NALM6 (cell line): ENCODE results near the genes RASA4 and UPK3BL1.

GRCh38 chr7:101299881-101300653 lies 21.5 kb downstream of the IFT22 start:
- PRO-cap: no peak

DNA sequence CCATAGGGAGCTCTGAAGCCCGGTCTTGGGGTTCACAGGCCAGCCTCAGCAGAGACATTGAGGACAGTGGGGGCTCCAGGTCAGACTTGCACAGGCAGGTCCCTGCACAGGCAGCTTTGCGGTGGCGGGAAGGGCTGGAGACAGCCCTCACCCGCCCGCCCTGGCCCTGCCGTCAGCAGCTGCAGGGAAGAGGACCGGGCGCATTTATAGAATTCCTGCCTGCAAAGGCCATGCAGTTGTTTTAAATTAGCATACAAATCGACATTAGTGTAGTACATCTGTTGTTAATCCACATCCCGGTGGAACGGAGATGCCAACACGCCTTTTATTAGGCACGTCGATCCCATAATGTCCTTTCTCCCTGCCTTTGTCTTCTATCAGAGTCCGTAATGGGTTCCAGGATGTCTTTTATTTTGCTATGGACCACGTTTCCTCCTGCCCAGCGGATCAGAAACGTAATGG lies 123.7 kb downstream of the COL26A1 start:
- PRO-cap: no peak

- PRO-cap: no peak
These were observed 11.5 kb downstream of the CUX1 start for GRCh38 chr7:101828777-101829399.

- PRO-cap: no peak
These were observed 15.6 kb downstream of the CUX1 start for GRCh38 chr7:101832861-101833526.

DNA sequence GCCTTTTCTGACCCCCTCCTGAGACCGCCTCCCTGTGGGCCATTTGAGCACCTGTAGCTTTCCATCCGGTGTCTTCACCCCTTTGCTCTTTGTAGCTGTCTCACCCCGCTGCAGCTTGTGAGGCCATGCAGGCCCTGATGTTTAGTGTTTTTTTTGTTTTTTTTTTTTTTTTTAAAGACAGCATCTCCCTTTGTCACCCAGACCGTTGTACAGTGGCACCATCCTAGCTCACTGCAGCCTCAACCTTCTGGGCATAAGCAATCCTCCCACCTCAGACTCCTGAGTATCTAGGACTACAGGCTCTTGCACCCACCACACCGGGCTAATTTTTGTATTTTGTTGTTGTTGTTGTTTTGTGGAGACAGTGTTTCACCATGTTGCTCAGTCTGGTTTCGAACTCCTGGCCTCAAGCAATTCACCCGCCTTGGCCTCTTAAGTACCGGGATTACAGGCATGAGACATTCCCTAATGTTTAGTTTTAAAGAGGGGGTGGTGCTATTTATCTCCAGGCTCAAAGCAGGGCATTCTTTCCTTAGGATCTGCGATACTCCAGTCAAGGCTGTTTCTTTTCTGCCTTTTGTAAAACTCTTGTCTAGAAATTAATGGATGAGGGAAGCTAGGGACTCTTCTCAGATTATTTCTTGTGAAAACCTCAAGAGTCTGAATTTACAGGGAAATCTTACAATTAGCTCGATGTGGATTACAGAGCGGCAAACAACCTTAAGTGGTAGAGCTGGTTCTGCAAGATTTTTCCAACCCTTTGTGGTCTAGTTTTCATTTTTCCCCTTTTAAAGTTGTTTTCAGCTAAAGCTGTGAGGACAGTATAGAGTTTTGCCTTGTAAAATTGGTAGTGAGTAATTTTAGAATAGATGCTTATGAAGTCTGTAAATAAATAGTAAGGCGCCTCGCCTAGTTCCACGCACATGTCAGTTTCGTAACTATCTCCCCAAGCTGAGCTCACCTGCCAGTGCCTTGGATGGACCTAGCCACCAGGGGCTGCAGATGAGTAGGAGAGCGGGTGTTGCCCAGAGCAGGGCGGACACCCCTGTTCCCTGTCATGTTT lies 52.9 kb downstream of the CUX1 start:
- PRO-cap: no peak

DNA sequence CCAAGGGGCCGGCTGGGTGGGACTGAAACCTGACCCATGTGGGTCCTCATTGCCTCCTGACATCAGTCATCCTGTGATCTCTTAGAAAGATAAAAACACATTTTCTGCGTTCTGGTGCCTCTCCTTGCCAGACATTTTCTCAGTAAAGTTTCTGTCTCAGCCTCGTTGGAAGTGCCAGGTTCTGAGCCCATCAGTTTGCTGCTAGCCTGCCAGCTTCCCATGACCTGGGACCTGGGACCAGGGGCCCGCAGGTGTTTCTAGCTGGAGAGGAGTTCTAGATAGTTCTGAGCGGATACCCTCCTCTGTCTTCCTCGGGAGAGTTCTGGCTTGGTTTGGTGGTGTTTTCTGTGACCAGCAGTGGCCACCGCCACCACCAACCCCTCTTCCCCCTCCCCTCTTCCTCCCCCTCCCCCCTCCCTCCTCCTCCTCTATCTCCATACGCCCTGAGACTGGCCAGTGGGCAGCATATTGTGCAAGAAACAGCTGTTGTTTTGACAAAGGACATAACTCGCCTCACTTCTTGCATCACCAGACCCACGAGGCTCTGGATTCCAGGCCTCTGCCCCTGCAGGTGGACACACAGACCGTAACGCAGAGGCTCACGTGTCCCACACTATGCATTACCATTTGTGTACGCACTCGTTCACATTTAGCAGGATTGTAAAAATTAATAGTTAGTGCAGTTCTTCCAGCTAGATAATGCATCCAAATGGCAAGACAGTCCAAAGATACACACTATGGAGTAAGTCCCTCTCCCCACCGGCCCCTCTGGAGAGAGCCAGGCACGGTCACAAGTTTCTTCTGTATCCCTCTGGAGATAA lies 94.6 kb downstream of the CUX1 start:
- PRO-cap: no peak

GRCh38 chr7:101947426-101948265 lies 130.2 kb downstream of the CUX1 start:
- PRO-cap: no peak

- PRO-cap: no peak
These were observed 231.7 kb downstream of the CUX1 start for GRCh38 chr7:102049029-102049524.

DNA sequence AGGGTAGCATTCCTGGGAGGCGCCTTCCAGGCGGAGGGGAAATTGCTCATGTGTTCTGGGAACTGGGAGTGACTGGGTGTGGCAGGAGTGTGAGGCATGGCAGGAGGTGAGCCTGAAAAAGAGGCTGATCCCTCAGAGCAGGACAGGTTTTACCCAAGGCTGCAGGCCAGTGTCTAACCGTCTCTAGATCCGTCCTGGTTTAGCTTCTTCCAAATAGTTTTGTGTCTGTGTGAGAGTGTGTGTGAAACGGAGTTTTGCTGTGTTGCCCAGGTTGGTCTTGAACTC lies 222.7 kb upstream of the SH2B2 start:
- PRO-cap: no peak

DNA sequence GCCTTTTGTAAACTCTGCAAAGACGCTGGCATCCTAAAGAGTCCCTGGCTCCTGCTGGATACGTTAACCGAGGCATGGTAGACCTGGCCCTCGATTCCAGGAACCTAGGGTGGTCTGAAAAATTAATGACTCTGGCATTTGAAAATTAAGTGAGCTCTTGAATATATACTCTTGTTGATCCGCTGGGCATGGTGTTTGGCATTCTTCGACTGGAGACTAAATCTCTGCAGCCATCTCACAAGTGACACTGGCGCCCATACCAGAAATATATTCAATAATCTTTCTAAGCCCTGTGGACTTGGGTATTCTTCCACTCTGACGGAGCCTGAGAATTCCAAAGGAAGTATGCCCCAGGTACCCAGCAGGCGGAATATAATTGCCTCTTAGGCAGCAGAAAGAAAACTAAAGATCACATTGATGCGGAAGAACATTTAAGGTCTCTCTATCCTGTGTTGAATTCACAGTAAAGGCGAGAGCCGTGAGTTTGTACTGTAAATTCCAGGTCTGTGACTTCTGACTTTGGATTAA lies 191.1 kb upstream of the SH2B2 start:
- PRO-cap: no peak

DNA sequence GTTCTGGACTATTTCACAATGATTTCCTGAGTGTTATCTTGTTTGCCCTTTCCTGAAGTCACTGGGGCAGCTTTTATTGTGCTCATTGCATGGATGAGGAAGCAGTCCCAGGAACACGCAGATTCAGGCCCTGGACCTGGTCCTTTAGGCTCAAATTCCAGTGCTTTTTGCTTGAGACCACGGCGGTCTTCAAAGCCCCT lies 165.1 kb upstream of the SH2B2 start:
- PRO-cap: no peak

DNA sequence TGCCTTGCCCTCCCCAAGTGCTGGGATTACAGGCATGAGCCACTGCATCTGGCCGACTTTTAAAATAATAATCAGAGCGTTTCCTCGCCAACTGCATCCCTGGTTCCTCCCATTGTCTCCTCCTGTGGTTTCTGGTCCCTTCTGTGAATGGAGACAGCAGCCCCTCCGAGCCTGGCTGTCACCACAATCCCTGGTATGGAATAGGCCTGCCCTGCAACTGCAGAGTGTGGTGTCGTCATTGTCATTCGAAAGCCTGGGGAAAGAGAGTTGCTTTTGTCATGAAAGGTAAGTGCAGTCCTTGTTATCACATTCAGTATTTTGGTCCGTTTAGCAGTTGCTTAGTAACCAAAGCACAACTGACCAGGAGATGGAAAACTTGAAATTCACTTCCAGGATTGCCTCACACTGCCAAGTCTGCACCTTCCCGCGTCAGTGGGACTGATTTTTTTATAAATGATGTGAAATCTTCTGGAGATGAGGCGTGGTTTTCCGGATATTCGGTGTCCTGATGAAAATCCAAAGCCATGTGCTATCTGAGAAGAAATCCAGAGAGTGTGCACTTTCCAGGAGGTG lies 133.9 kb upstream of the SH2B2 start:
- PRO-cap: no peak

DNA sequence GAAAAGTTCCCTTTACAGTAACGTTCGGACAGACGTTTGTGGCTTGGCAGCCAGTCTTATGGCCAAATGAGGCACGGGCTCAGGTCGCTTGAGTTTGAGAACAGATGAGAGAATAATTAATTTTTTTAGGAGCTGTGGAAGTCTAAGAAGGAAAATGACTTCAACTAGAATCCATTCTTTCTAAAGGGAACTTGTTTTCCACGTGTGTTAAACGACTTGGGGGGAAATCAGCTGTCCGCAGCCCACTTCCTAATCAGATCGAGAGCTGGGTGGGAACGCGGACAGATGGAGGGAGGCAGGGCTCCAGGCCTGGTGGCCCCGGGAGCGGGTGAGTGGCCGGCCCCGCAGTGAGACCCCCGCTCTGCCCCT lies 91.6 kb upstream of the SH2B2 start:
- PRO-cap: no peak

DNA sequence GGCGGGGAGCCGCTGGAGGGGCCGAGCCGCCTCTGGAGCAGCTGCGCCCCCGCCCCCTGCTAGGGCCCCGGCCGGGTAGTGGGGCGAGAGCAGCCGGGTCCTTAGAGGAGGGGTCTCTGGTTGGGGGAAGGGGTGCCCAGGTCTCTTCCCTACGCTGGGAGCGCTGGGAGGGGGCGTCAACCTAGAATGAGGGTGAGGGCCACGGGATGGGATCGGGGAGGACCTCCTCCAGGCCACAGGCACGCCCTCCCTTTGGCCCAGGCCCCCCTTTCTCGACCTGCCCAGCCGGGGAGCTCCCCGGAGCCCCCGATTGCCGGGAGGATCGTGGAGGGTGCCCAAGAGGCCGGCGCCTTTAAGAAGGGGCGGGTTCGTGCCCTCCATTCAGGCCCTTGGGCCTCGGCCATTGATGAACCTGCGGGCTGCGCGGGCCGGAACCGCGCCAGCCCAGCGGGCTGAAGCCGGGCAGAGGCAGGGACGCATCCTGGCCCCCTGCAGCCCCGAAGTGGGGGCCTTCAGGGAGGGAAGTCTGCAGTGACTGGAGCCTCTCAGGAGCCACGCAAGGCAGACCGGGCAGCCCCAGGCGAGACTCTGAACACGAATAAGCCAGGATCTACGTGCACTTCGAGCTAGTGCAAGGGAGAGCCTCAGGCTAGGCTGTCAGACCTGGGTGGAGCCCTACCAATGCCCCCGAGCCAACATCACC lies 806 bp downstream of the SH2B2 start:
- PRO-cap: unidirectional peak, minus-strand start at position 600 of the sequence

GRCh38 chr7:102423922-102424630 lies 9.3 kb upstream of the ORAI2 start:
- PRO-cap: bidirectional peak, plus-strand start at chr7:102424460, minus-strand start at chr7:102424376

DNA sequence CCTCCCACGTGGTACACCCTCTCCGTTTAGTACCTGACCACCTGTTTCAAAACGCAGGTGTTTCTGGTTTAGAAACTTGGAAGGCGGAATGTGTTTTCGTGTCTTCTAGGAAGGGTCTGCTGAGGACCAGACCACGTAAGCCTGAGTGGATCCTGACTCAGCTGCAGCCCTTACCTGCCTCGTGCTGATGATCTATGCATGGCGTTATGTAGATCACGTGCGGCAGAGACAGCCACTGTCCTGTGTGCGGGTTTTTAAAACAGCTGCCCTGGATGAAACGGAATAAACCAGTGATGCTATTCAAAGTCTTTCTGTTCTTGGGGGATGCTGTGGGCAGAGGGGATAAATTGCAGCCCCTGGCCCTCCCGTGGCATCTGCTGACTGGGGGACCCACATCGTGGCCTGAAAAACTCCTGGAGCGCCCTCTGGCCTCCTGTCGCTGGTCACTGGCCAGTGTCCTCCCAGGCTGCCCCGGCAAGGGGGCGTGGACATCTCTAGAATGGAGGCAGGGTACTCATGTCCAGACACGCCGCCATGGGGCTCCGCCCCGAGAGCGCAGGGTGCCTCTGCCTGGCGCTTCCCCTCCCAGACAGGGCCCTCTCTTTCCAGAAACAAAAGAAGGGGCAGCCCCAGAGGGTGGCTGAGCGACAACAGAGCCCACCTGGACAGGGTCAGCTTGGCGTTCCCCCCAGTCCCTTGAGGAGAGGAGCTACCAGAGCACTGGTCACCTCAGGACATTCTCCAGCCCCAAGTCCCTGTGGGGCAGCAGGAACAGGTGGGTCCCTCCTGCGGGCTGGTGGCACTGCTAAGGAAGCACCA lies 13.1 kb downstream of the ALKBH4 start:
- PRO-cap: no peak

DNA sequence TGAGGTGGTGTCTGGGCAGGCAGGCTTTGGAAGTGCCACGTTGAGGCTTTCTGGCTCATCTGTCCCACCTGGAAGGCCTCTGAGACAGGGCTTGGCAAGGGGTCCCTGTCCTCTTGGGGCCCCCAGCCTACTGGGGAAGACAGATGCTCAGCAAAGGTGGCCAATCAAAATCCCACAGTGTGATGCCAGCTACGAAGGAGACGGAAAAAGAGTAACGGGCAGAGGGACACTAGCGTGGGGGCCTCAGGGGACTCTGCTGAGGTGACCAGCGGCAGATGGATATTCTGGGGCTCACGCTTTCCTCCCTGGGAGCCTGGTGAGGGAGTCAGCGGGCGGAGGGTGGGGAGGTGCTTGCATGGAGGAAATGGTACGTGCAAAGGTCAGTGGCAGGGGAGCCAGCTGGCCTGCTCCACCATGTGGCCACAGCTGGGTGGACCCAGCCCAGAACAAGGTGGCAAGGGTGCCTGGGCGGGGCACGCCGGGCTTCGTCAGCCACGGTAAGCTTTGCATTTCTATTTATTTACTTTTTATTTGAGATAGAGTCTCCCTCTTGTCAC lies 5.5 kb downstream of the LRWD1 start:
- PRO-cap: no peak

- PRO-cap: unidirectional peak, minus-strand start at chr7:102616757
These were observed at the start of gene RASA4 for GRCh38 chr7:102616557-102616991. TSS of gene RASA4 (minus strand) at chr7:102616756.

GRCh38 chr7:102630630-102631153 lies 11.9 kb downstream of the UPK3BL1 start:
- PRO-cap: no peak

DNA sequence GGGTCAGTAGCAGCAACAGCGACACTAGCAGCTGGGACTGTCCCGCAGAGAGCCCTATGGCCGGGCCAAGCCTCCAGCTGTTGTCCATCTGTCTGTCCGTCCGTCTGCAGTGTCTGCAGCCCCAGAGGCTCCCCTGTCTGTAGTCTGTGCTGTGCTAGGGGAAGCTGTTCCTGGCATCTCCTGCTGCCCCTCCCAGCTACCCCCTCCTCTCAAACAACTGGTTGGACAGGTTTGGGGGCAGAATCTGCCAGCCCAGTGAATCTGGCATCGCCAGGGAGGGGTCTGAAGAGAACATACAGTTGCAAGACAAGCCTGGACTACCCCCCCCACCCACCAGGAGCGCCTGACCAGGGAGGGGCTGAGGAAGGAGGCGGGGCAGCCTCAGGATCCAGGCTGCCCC lies at the start of gene UPK3BL1:
Gene UPK3BL1, minus strand, starts transcription at position 138 of the 400 bp plus-strand sequence.
- PRO-cap: no peak